A172 (cell line): ENCODE results near the gene PTHLH.

- RAMPAGE, long total RNA: no peak
Observed at GRCh38 chr12:27972559-27973213, at the start of gene PTHLH. Gene PTHLH, minus strand, starts transcription at chr12:27972733.

DNA sequence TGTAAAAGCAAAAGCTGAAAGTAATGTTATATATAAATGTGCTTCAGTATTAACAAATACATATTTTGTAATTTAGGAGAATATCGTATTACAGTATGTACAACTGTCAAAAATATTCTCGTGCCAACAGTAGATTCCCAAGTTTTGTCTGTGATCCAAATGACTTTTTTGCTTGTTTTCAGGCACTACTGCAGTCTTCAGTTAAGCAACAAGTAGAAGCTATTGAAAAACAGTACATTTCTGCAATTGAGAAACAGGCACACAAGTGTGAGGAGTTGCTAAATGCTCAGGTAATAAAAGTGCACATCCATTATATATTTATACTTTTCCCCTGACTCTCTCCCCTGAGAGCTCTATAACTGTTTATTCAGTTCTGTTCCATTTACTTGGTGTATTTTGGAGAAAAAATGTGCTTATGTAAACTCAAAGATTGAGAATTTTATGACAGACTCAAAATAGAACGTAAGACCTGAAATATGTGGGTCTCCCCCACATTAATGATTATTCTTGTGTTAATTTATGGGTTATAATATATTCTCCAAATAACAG is 200.9 kb downstream of the CCDC91 start:
- RAMPAGE, long total RNA: no peak

DNA sequence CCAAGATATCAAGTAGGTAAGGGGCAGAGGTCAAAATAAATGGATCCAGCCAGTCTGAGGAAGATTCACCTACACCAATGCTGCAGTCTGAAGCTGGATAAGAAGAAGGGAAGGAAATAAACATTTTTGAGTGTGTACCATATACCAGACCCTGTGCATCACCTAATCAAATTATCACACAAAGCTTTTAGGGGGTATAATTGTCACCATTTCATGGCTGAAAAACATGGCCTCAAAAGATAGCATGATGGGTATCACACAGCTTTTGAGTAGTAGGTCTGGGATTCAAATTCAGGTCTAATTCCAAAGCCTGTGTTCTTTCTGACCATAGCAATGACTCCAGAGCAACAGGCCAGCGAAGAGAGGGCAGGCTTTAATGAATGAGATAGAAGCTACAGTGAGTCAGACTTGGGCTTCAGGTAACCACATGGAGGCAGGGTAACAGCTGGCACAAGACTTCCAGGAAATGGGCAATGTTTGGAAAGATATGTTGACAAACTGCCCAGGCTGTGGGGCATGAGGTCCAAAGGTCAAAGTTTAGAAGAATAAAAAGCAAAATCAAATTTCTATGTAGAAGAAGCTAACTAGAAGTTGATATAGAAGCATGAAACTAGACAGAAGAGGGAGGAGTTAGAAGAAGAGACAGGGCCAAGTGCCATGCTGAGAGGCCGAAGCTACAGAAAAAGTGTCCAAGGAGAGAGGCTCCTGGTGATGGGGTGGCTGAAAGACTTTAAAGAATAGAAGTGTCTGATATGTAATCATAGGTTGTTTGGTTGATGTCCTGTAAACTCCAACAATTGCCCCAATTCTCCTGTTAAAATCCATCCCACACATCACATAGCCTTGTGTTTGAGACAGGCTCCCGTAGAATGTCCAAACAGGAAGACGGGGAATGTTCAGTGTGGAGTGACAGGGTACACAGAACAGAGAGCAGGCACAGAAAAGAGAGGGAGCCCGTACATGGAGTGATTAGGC is 384.5 kb downstream of the CCDC91 start:
- RAMPAGE, long total RNA: no peak

GRCh38 chr12:29208166-29208495 is 59.1 kb downstream of the FAR2 start:
- RAMPAGE, long total RNA: no peak

DNA sequence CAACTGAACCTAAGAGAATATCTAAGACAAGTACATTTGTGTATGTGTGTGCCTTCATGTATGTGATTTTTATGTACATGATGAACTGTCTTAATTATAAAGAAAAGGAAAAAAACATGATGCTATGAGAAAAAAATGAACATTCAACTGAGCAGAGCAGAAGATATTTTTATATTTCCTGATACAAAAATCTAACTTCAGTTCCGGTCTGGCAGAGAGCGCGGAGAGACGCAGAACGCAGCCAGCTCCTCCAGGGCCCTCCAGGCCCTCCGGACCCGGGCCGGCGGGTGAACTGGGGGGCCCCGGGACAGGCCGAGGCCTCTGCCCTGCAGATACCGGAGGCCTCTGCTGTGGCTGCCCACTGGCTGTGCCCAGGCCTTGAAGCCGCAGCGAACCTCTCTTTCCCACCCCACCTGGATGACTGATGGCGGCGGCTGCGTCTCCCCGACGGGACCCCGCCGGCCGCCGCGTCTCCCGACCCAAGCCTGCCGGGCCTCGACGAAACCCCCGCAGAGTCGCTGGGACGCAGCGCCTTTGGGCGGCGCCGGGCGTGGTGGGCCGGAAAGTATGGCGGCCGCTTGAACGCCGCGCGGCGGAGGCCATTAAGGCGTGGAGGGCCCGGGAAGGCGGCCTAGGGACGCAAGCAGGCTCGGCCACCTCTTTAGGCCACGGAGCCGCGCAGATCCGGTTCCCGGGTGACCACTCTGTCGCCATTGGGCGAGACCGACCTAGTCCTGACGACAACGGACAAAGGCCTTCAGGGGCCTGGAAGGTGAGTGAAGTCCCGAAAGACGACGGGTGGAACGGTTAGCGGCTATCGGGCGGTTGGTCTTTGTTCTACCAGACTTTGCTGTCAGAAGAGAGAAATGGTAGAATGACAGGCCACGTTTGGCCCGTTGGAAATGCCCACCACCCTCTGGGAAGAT is 8.4 kb upstream of the ERGIC2 start:
- RAMPAGE, long total RNA: no peak

GRCh38 chr12:29727822-29728417 is 55.8 kb downstream of the TMTC1 start:
- RAMPAGE, long total RNA: no peak

DNA sequence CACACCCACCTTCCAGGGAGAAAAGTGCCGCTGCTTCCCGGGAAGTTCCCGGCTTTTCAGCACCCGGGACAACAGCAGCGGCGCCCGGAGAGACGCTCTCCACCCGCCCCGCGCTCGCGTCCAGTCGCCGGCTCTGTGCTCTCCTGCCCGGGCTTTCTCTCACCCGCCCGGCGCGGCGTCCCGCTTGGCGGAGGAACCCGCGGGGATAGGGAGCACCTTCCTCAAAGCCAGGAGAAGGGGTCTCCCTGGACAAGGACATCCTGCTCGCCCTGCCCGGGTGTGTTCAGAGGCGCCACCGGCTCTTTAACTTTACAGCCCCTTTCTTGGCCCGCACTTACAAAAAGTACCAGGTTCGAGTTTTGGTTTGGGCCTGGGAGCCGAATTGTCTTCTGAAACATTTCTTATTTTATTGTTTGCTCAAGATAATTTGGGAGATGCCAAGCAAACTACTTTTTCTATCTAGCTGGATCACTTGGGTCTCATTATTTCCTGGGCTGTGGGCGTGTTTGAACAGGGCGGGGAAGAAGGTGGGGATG is 625 bp upstream of the TMTC1 start:
- RAMPAGE, long total RNA: no peak

GRCh38 chr12:30320529-30321066 is 375.1 kb downstream of the IPO8 start:
- RAMPAGE, long total RNA: no peak

DNA sequence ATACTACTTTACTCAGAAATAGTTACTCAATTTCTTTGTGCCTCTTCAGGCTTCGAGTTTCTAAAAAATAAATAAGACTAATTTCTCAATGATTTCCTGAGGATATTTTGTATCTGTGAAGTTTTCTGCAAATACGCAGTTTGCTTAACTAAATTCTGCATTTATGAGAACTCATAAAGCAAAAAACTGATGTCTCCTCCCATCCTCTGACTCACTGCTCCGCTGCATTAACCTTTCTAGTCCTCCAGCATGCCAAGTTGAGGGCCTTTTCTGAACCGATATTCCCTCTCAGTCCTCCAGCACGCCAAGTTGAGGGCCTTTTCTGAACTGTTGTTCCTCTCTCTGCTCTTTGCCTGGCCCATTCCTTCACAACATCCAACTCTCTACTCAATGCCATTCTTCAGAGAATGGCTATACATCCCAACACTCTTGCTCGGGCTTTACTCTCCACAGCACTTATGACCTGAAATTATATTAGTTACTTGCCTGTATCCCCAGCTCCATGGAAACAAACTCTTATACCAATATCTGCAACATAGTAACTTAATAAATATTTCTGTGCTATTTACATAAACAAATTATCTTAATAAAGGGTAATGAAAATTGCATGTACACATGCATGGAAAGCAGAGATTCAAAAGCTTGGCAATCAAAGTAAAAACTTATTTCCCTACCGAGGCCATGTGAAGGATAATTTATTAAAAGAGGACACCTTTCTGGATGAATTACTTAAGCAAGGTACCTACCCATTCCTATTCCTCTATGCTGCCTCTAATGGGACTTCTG is 3.0 kb downstream of the IPO8 start:
- RAMPAGE, long total RNA: no peak

- RAMPAGE, long total RNA: no peak
Observed at GRCh38 chr12:30794827-30795084, 40.0 kb upstream of the CAPRIN2 start.

DNA sequence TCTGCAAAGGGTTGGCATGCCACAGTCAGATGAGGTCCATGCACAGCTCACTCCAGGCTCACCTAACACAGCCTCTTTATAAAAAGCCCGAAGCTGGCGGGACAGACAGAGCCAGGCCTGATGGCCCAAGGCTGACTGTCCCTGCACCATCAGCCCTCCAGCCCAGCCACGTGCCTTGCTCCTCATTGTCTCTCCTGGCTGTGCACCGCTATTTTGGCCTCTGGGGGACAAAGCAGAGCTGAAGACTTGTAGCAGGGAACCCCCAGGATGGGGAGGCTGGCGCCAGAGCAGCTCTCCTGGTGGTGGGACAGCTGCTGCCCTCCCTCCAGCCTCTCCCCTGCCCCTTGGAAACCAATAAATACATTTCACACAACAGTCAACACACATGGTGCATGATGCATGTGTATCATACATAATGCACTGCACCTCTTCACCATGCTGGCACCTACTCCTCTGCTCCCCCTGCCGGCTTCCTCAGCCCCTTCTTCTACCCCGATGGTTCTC is 61.6 kb upstream of the DDX11 start:
- RAMPAGE, long total RNA: no peak

DNA sequence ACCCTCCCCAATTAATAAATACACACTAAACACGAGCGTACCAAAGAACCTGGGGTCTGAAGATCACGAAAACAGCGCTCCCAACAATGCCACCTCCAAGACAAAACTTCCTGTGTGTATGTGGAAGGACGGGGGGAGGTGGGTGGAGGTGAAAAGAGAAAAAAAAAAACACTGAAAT is 266 bp downstream of the SINHCAF start:
- RAMPAGE, long total RNA: no peak

DNA sequence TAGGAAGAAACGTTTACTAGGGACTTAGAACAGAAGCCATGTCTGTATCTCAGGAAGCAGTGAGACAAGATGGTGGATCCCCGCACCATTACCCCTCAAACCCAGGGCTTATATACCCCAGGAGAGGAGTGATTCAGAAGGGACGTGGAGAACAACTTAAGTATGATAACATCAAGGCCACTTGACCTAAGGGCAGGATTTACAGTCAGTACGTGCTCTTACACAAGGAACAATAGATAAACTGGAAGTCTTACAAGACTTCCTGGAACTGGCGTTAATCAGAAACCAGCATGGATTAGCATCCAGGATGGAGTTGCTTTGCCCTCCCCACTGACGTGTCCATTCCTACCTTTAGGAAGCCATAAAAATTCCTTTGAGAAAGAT is 8.6 kb upstream of the ETFBKMT start:
- RAMPAGE, long total RNA: no peak

DNA sequence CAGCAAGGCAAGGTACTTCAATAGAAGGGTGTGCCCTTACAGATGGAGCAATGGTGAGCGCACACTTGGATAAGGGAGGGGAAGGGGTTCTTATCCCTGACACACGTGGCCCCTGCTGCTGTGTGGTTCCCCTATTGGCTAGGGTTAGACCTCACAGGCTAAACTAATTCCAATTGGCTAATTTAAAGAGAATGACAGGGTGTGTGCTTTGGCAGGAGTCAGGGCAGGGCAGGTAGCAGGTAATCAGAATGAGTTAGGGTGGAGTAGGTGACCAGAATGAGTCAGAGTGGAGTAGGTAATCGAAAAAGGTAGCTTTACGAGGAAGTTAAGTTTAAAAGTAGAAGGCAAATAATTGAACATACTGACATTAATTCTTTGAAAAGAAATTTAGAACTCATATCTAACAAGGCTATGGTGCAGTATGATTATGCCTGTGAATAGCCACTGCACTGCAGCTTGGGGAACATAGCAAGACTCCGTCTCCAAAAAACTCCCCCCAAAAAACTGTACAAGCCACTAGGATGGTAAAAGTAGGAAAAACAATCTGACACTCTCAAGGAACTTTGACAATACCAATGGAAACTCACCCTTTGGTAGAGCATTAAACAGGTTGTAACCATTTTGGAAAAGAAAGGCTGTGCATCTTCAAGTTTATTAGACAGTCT is 15.7 kb upstream of the AMN1 start:
- RAMPAGE, long total RNA: no peak

- RAMPAGE, long total RNA: no peak
Observed at GRCh38 chr12:31797376-31797922, 5.4 kb upstream of the H3-5 start.

DNA sequence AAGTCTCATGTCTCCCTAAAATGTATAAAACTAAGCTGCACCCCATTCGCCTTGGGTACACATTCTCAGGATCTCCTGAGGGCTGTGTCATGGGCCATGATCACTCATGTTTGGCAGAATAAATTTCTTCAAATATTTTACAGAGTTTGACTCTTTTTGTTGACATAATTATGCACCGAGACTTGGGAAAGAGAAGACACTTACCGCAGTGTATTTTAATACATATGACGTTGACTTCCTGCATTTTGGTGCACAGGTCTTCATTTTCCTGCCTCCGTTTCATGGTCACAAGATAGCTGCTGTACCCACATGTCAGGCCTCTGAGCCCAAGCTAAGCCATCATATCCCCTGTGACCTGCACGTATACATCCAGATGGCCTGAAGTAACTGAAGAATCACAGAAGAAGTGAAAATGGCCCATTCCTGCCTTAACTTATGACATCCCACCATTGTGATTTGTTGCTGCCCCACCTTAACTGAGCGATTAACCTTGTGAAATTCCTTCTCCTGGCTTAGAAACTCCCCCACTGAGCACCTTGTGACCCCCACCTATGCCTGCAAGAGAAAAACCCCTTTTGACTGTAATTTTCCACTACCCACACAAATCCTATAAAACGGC is 14.9 kb upstream of the H3-5 start:
- RAMPAGE, long total RNA: no peak

DNA sequence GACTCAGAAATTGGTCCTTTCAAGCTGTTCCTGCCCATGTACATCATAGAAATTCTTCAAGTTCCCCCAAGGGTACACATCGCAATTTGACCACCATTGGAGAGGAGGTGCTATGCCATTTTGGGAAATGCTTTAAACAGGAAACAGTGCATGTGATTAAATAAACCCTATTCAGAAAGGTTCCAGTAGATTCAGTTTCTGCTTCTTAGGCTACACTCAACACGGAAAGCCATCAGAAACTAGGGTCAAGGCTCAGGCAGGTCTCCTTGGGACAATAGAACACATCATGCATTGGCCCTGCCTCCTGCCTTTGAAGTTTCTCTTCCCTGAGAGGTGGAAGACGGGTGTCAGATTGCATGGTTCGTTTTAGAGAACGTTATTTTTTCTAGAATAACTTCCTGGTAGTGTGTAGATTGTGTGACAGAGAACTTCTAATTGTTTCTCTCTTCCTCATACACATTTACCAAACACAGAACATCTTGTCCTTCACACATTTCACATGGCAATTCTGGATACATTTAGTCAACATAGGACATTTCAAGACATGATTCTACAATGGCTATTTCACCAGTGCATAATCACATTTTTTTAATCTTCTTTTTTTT is 43.1 kb upstream of the H3-5 start:
- RAMPAGE, long total RNA: no peak

DNA sequence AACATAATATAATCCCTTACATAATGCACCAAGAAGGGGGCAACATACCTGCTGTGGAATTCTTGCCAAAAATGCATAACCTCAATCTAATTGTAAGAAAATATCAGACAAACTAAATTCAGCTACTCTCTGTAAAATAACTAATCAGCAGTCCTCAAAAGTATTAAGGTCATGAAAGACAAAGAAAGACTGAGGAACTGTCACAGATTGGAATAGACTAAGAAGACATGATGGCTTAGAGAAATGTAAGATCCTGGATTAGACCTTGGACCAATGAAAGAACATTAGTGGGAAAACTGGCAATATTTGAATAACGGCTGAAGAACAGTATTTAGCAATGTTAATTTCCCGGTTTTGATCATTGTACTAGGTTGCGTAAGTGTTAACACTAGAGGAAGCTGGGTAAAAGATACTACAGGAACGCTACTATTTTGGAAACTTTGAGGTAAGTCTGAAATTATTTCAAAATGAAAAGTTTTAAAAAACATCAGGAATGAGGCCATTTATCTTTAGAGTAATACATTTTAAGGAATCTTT is 68.3 kb upstream of the H3-5 start:
- RAMPAGE, long total RNA: no peak

DNA sequence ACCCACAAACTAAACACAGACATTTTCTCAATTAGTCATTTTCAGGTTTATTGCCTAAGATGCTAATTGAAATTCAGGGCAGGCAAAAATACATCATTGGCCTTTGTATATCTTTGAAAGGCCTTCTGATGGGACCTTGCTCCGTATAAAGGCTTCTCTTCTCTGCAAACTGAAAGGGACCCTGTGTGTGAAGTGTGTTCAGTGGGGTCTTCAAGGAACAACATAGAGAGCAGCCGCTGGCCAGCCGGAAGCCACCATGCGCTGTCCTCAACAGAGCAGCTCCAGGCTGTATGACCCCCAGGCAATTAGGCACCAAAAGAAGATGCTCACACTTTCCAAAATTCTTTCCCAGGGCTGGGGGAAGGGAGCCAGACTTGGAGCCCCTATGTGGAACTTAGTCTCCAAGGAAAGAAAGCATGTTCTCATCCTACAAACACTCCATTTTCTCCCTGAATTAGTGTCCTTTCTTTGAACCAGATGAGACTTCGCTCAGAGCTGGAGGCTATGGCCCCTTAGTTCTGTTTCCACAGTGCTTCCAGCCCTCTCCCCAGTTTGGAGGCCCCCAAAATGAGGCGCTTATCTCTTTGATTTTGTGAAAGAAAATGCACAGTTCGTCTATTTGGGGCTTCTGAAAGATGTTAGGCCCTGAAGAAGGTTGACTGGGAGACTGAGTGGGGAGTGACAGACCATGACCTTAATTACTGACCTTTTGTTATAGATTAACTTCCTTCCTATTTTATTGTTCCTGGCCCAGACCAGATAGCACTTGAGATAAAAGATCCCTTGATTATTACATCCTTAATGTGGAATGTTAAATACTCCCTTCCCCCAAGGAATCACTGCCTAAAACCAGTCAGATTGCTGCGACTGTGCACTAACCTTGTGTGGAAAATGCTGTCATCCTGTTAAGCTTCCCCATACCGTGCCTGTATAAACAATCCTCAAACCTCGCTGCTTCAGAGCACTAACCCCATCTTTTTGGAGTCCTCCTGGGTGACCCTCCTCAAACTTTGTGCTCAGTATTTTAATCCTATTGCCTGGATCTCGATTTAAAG is 128.3 kb upstream of the FGD4 start:
- RAMPAGE, long total RNA: no peak

DNA sequence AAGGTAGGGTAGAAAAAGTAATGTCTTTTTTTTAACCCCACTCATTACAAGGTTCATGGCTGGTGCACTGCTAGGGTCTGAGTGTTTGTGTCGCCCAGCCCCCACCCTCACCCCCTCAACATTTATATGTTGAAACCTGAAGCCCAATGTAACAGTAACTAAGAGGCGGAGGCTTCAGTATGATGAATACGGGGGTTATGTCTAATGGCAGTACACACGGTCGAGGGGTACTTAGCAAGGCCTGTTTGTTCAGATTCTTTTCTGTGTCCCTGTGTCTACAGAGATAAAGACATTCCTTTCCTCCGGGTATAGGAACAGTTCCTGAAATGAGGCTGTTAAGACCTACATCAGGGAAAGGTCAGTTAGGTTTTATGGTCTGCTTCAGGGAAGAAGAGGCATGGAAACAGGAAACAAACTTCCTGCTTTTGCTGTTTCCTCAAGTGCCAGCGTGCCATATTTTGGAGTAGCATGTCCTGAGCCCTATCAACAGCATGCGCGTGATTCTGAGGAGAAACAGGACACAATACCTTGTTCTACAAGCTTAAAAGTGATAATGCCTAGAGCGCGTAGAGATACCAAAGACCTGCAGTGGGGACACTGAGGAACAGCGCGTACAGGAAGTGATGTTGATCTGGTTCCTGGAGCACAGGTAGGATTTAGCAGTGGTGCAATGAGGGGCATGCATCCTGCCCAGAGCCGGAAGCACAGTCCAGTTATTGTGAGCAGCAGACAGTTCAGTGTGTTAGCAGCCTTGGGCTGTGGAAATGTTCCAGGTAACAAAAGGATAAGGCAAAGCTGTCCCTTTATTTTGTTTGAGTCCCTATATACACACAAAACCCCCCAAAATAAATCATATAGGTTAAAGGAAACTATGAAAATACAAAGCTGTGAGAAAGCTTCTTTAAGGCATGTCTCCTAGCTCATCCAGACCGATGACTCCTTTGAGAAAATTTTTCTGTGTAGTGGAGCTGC is 47.2 kb downstream of the FGD4 start:
- RAMPAGE, long total RNA: no peak